ENCODE measurements around the gene KLF8.

GRCh38 chrX:53679941-53680449 is 6.5 kb downstream of the HUWE1 start:
- PRO-cap: no peak
- RAMPAGE, long total RNA, 4 experiments: no peak in any of the 4 experiments

- PRO-cap: no peak
- RAMPAGE, long total RNA, 4 experiments: no peak in any of the 4 experiments
Measured at GRCh38 chrX:53984980-53985245, 59.4 kb downstream of the PHF8 start.

- PRO-cap: no peak
- RAMPAGE, long total RNA, 4 experiments: no peak in any of the 4 experiments
Measured at GRCh38 chrX:54469976-54470569, 26.0 kb downstream of the FGD1 start.

- PRO-cap: no peak
- RAMPAGE, long total RNA, 4 experiments: no peak in any of the 4 experiments
Measured at GRCh38 chrX:54562507-54562767, 32.4 kb downstream of the GNL3L start.

DNA sequence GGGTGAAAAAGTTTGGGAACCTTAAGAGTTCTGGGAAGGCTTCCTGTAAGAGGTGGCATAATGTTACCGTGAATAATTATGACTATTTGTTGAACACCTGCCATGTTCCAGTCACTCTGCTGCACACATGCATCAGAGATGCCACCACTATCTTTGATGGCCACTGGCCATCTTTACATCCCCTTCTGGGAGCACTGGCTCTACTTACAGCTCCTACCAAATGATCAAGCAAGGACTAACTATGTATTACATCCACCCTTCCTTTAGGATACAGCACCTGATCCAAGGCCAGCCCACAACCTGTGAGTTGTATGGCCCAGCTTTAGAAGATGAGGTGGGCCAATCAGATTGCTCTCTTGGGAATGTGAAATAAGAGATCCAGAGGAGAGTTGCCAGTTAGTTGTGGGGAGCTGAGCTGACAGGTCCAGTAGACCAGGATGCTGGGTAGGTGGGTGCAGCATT is 111.4 kb downstream of the GNL3L start:
- PRO-cap: no peak
- RAMPAGE, long total RNA, 4 experiments: no peak in any of the 4 experiments

DNA sequence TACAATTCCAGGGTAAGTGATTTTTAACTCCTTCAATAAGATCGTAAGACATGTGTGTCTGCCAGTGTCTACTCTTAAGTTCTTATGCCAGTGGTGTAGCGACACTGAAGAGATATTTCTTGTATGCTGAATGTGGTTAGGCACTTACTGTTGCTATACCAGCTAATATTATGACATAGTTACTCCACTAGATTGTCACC is 1.5 kb downstream of the FAM104B start:
- PRO-cap: no peak
- RAMPAGE, long total RNA, 4 experiments: no peak in any of the 4 experiments

- PRO-cap: no peak
- RAMPAGE, long total RNA, 4 experiments: no peak in any of the 4 experiments
Measured at GRCh38 chrX:55720812-55721604, 3.5 kb downstream of the RRAGB start.

- PRO-cap: bidirectional peak, plus-strand start at chrX:56232397, minus-strand start at chrX:56232280
- RAMPAGE, long total RNA, 4 experiments: start-site peak on the plus strand in 3 of 4 experiments, at chrX:56232417-56232508 at its widest, 17 to 102 reads per replicate
Measured at GRCh38 chrX:56232121-56232585, at the start of gene KLF8. Gene KLF8, plus strand, starts transcription at chrX:56232356.

DNA sequence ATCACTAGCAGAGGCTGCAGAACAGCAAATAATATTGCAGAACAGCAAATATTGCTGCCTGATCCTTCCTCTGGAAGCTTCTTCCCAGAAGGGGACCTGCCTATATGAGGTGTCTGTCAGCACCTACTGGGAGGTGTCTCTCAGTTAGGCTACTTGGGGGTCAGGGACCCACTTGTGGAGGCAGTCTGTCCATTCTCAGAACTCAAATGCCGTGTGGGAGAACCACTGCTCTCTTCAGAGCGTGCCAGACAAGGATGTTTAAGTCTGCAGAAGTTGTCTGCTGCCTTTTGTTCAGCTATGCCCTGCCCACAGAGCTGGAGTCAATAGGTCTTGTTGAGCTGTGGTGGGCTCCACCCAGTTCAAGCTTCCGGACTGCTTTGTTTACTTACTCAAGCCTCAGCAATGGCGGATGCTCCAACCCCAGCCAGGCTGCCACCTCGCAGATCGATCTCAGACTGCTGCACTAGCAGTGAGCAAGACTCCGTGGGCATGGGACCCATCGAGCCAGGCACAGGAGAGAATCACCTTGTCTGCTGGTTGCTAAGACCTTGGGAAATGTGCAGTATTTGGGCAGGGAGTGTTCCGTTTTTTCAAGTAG is 68.6 kb upstream of the UBQLN2 start:
- PRO-cap: no peak
- RAMPAGE, long total RNA, 4 experiments: no peak in any of the 4 experiments

DNA sequence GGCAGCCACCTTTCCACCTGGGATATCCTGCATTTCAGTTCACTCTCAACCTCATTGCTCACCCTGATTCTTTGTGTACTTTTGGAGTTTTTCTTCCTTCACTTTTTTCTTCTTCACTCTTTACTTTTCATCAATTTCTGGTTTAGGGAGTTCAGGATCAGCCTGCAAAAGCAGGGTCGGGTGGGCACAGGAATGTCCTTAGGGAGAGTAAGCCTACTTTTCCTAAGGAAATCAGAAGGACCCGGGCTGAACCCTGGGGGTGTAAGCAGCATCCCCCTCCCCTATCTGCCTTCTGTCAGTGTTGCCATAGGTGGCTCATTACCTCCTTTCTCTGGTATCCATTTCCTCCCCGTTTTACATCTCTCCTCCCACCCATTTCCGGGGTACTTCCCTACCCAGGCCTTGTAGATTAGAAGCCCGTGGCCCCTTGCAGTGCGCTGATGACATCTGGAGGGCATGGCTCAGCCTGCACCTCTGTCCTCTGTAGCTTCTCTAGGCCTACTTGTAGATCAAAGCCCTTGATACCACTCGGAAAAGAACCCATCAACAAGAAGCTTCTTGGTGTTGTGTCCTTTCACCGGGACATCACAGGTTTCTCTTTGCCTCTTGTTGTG is 71.7 kb downstream of the NBDY start:
- PRO-cap: unidirectional peak, plus-strand start at position 430 of the sequence
- RAMPAGE, long total RNA, 4 experiments: no peak in any of the 4 experiments

DNA sequence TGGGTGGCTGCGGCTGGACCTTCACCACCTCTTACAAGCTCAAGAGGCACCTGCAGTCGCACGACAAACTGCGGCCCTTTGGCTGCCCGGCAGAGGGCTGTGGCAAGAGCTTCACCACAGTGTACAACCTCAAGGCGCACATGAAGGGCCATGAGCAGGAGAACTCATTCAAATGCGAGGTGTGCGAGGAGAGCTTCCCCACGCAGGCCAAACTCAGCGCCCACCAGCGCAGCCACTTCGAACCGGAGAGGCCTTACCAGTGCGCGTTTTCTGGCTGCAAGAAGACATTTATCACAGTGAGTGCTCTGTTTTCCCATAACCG is 1.1 kb downstream of the ZXDB start:
- PRO-cap: no peak
- RAMPAGE, long total RNA, 4 experiments: no peak in any of the 4 experiments

- PRO-cap: no peak
- RAMPAGE, long total RNA, 4 experiments: no peak in any of the 4 experiments
Measured at GRCh38 chrX:63657705-63658188, 127.3 kb downstream of the ARHGEF9 start.

DNA sequence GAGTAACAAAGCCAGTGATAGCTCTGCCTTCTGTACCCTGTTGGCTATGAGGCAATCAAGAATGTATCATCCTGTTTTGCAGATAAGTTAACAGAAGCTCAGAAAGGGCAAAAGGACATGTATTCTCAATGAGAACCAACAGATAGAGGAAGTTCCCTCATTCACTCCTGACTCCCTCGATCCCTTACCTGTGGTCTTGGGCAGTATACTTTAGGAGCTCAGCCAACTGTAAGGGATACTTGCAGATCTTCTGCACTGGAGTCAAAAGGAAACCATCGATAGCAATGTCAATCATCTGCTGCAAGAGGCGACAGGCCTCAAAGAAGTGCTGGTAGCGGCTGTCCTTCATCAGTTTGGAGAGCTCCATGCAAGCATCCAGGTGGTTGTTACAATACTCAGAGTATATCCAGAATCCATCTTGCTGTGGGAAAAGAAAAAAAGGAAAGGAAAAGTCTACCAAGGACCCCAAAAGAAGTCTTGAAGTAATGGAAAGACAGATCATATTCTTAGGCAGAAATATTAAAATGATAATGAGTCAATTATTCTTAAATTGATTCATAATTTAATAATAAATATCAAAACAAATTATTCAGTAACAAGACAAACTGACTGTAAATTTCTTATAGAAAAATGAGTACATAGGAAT is 106.7 kb downstream of the ARHGEF9 start:
- PRO-cap: no peak
- RAMPAGE, long total RNA, 4 experiments: no peak in any of the 4 experiments

- PRO-cap: no peak
- RAMPAGE, long total RNA, 4 experiments: no peak in any of the 4 experiments
Measured at GRCh38 chrX:64192009-64192826, 13.3 kb downstream of the AMER1 start.

- PRO-cap: no peak
- RAMPAGE, long total RNA, 4 experiments: no peak in any of the 4 experiments
Measured at GRCh38 chrX:64204042-64204576, 1.4 kb downstream of the AMER1 start.

DNA sequence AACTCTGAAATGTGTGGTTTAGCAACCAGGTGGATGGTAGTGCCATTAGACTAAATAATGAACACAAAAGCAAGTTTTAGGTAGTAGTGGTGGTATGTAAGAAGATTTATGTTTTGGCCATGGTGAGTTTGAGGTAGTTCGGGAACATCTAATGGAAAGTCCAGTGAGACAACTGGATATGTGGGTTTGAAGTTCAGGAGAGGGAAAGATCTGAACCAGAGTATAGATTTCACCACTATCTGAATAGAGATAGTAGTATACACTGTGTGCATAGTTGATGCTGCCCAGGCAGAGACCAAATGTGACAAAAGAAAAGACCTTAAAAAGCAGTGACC is 56.4 kb downstream of the MTMR8 start:
- PRO-cap: no peak
- RAMPAGE, long total RNA, 4 experiments: no peak in any of the 4 experiments

- PRO-cap: no peak
- RAMPAGE, long total RNA, 4 experiments: no peak in any of the 4 experiments
Measured at GRCh38 chrX:64931184-64931723, 45.0 kb downstream of the ZC4H2 start.

DNA sequence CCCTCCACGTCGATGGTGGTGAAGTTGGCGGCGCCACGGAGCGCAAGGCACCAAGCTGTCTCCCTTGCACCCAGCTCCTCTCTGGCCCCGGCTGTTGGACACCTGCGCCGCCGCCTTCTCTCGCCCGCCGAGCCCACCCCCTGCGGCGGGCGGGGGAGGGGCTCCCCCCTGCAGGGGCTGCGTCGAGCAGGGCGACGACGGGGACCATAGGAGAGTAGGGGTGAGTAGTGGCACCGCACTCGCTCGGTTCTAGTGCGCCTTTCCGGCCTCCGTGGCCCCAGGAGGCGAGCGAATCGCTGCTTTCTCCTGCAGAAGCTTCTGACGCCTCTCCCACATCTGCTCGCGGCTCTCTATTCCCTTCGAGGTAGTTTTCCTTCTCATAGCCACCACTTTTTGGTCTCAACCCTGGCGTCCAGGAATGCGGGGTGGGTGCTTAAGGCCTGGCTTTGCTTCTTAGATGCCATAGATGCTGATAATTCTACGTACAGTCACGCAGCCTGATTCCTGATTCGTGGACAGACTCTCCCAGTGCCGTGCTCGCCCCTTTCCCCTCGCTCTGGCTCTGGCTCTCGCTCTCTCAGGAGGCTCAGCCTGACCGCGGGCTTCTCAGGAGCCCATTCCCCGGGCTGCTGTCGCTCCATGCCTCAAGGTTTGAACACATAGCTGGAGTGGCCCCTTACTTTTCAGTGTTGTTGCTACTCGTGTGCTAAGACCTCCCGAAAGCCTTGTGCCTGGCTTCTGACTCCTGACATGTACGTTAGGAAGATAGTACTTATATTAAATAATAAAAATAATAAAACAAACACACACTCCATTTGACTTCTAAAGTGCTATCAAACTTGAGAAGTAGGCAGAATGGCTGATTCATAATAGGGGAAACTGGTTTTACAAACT is 671 bp downstream of the ZC3H12B start:
- PRO-cap: no peak
- RAMPAGE, long total RNA, 4 experiments: no peak in any of the 4 experiments

DNA sequence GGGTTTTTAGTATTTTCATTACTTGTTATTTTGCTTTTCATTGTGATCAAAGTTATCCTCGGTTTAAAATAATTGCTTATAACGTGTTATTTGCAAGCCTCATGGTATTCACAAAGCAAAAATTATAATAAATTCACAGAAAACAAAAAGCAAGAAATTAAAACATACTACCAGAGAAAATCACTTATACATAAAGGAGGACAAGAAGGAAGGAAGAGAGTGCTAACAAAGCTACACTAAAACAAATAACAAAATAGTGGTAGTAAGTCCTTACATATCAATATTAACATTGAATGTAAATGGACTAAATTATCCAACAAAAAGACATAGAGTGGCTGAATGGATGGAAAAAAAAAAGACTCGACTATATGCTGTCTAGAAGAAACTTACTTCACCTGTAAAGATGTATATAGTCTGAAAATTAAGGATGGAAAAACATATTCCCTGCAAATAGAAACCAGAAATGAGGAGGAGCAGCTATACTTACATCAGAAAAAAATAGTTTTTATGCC is 197.9 kb downstream of the ZC3H12B start:
- PRO-cap: no peak
- RAMPAGE, long total RNA, 4 experiments: no peak in any of the 4 experiments

- PRO-cap: no peak
- RAMPAGE, long total RNA, 4 experiments: no peak in any of the 4 experiments
Measured at GRCh38 chrX:65669770-65670254, 2.4 kb downstream of the MSN start.

Measured in esophagus squamous epithelium (tissue), 4 donors.